Keratinocyte (primary cell): Measurements from ENCODE around the gene NKX1-1.

DNA sequence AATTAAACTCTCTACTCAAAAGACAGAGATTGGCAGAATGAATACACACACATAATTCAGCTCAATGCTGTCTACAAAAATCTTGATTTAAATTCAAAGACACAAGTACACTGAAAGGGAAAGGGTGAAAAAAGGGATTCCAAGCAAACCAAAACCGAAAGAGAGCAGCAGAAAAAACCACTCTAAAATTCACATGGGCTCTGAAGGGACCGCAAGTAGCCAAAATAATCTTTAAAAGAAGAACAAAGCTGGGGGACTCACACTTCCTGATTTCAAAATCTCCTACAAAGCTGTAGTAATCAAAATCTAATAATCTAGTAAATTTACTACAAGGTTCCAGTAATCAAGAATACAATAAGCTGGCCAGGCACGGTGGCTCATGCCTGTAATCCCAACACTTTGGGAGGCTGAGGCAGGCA lies 11.9 kb upstream of the SPON2 start:
CAGE:
- cytosol, long polyA minus RNA: no peak
- cytosol, long polyA plus RNA: no peak
- long polyA plus RNA: no peak
- nucleus, long polyA minus RNA: no peak
- nucleus, long polyA plus RNA: no peak

GRCh38 chr4:1213710-1214132 lies 35.2 kb downstream of the CTBP1 start:
CAGE:
- cytosol, long polyA minus RNA: no peak
- cytosol, long polyA plus RNA: no peak
- long polyA plus RNA: no peak
- nucleus, long polyA minus RNA: no peak
- nucleus, long polyA plus RNA: no peak

GRCh38 chr4:1215915-1216459 lies 32.9 kb downstream of the CTBP1 start:
CAGE:
- cytosol, long polyA minus RNA: no peak
- cytosol, long polyA plus RNA: no peak
- long polyA plus RNA: no peak
- nucleus, long polyA minus RNA: no peak
- nucleus, long polyA plus RNA: no peak

DNA sequence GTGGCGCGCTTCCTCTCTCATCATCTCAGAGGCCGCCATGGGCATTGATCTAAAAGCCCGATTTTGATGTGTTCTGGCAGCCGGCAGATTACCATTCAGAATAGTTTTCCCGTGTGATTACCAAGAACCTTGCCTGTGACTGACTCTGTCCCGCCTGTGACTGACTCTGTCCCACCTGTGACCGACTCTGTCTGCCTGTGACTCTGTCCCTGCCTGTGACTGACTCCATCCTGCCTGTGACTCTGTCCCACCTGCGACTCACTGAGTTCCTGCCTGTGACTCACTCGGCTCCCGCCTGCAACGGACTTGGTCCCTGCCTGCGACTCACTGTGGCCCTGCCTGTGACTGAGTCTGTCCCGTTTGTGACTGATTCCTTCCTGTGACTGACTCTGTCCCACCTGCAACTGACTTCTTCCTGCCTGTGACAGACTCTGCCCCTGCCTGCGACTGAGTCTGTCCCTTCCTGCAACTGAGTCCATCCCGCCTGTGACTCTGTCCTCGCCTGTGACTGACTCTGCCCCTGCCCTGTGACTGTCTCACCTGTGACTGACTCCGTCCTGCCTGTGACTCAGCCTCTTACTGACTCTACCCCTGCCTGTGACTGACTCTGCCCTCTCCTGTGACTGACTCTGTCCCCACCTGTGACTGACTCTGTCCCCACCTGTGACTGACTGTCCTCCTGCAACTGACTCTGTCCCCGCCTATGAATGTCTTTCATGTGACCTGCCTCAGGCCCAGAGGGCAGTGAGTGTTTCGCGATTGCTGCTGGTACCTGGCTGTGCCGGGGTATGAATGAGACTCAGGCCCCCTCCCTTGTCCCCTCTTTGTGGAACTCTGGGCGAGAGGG lies 9.6 kb upstream of the UVSSA start:
CAGE:
- cytosol, long polyA minus RNA: no peak
- cytosol, long polyA plus RNA: no peak
- long polyA plus RNA: no peak
- nucleus, long polyA minus RNA: no peak
- nucleus, long polyA plus RNA: no peak

DNA sequence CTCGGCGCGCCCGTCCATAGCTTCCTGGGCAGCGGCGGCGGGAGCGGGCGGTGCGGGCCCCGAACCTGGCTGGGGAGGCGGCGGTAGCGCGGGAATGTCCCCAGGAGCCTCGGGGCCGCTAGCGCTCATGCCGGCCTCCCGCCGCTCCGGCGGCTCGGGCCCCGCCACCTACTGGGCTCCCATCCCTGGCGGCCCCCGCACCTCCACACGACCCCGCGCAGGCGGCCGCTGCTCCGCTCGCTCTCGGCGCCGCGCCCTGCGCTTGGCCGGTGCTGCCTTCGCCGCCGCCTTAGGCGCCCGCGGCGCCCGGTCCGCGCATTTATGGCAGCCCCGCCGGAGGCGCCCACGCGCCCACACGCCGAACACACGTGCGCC lies at the start of gene NKX1-1:
Gene NKX1-1 (minus strand): TSS at position 129 of the 375 bp plus-strand sequence.
CAGE:
- cytosol, long polyA minus RNA: no peak
- cytosol, long polyA plus RNA: no peak
- long polyA plus RNA: no peak
- nucleus, long polyA minus RNA: no peak
- nucleus, long polyA plus RNA: no peak

GRCh38 chr4:1717083-1717738 lies 3.9 kb downstream of the TMEM129 start:
CAGE:
- cytosol, long polyA minus RNA: no peak
- cytosol, long polyA plus RNA: no peak
- long polyA plus RNA: no peak
- nucleus, long polyA minus RNA: no peak
- nucleus, long polyA plus RNA: no peak

CAGE:
- cytosol, long polyA minus RNA: no peak
- cytosol, long polyA plus RNA: no peak
- long polyA plus RNA: no peak
- nucleus, long polyA minus RNA: no peak
- nucleus, long polyA plus RNA: no peak
Measured at GRCh38 chr4:1717954-1719232, 2.7 kb downstream of the TMEM129 start.

GRCh38 chr4:1737095-1738070 lies 16.1 kb downstream of the TACC3 start:
CAGE:
- cytosol, long polyA minus RNA: no peak
- cytosol, long polyA plus RNA: no peak
- long polyA plus RNA: no peak
- nucleus, long polyA minus RNA: no peak
- nucleus, long polyA plus RNA: no peak

GRCh38 chr4:1752288-1753204 lies 31.2 kb downstream of the TACC3 start:
CAGE:
- cytosol, long polyA minus RNA: no peak
- cytosol, long polyA plus RNA: no peak
- long polyA plus RNA: no peak
- nucleus, long polyA minus RNA: no peak
- nucleus, long polyA plus RNA: no peak

GRCh38 chr4:1870366-1870674 lies 873 bp upstream of the NSD2 start:
CAGE:
- cytosol, long polyA minus RNA: no peak
- cytosol, long polyA plus RNA: no peak
- long polyA plus RNA: no peak
- nucleus, long polyA minus RNA: no peak
- nucleus, long polyA plus RNA: no peak

DNA sequence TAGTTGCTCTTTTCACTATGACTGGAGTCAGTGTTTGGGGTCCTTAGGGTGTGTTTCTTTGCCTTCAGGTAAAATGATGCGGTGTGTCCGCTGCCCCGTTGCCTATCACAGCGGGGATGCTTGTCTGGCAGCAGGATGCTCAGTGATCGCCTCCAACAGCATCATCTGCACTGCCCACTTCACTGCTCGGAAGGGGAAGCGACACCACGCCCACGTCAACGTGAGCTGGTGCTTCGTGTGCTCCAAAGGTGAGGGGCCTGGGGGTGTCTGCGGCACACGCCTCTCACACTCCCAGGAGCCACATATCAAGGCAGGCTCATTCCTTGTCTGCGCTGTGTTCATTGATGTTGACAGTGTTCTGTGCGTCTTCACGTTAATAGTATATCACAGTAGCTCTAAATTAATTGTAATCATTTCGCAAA lies 53.7 kb downstream of the NELFA start:
CAGE:
- cytosol, long polyA minus RNA: no peak
- cytosol, long polyA plus RNA: no peak
- long polyA plus RNA: no peak
- nucleus, long polyA minus RNA: no peak
- nucleus, long polyA plus RNA: no peak

GRCh38 chr4:1975153-1975618 lies 33.6 kb downstream of the NELFA start:
CAGE:
- cytosol, long polyA minus RNA: no peak
- cytosol, long polyA plus RNA: no peak
- long polyA plus RNA: no peak
- nucleus, long polyA minus RNA: no peak
- nucleus, long polyA plus RNA: no peak

GRCh38 chr4:1980335-1981132 lies 28.2 kb downstream of the NELFA start:
CAGE:
- cytosol, long polyA minus RNA: no peak
- cytosol, long polyA plus RNA: no peak
- long polyA plus RNA: no peak
- nucleus, long polyA minus RNA: no peak
- nucleus, long polyA plus RNA: no peak

DNA sequence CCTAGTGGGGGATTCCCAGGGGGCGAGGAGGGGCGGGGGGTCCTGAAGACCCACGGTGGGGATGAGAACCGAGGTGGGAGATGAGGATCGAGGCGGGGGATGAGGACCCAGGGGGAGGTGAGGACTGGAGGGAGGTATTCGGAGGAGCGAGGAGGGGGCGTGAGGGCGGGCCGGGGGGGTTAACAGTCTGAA lies 431 bp downstream of the NELFA start:
CAGE:
- cytosol, long polyA minus RNA: no peak
- cytosol, long polyA plus RNA: no peak
- long polyA plus RNA: no peak
- nucleus, long polyA minus RNA: no peak
- nucleus, long polyA plus RNA: no peak

DNA sequence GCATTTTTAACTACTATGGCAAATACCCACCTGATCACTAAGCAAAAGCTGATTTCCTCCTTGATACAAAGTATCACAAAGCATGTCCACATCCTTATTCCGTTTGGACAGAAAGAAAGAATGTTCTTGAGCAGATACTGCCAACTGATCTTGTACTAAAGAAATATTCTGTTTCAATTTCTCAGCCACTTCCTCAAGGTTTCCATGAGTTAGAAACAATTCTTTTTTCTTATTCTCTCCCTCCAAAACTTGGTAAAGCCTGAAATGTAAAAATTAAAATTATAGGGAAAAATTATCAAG lies 5.8 kb downstream of the HAUS3 start:
CAGE:
- cytosol, long polyA minus RNA: no peak
- cytosol, long polyA plus RNA: no peak
- long polyA plus RNA: no peak
- nucleus, long polyA minus RNA: no peak
- nucleus, long polyA plus RNA: no peak

DNA sequence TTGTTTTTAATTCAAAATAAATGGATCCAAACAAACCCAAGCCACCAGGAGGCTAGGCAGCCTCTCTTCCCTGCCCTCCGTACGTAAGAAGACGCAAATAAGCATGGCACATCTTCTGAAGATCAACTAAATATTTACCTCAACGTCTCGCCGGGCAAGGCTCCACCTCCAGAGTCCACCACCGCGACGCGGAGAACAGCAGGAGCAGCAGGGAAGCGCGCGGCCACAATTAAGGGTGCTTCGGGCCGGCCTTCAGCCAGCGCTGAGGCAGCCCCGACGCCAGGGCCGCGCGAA lies 592 bp downstream of the HAUS3 start:
CAGE:
- cytosol, long polyA minus RNA: no peak
- cytosol, long polyA plus RNA: no peak
- long polyA plus RNA: no peak
- nucleus, long polyA minus RNA: no peak
- nucleus, long polyA plus RNA: no peak

GRCh38 chr4:2248548-2249183 lies 6.7 kb upstream of the HAUS3 start:
CAGE:
- cytosol, long polyA minus RNA: no peak
- cytosol, long polyA plus RNA: no peak
- long polyA plus RNA: no peak
- nucleus, long polyA minus RNA: no peak
- nucleus, long polyA plus RNA: no peak

DNA sequence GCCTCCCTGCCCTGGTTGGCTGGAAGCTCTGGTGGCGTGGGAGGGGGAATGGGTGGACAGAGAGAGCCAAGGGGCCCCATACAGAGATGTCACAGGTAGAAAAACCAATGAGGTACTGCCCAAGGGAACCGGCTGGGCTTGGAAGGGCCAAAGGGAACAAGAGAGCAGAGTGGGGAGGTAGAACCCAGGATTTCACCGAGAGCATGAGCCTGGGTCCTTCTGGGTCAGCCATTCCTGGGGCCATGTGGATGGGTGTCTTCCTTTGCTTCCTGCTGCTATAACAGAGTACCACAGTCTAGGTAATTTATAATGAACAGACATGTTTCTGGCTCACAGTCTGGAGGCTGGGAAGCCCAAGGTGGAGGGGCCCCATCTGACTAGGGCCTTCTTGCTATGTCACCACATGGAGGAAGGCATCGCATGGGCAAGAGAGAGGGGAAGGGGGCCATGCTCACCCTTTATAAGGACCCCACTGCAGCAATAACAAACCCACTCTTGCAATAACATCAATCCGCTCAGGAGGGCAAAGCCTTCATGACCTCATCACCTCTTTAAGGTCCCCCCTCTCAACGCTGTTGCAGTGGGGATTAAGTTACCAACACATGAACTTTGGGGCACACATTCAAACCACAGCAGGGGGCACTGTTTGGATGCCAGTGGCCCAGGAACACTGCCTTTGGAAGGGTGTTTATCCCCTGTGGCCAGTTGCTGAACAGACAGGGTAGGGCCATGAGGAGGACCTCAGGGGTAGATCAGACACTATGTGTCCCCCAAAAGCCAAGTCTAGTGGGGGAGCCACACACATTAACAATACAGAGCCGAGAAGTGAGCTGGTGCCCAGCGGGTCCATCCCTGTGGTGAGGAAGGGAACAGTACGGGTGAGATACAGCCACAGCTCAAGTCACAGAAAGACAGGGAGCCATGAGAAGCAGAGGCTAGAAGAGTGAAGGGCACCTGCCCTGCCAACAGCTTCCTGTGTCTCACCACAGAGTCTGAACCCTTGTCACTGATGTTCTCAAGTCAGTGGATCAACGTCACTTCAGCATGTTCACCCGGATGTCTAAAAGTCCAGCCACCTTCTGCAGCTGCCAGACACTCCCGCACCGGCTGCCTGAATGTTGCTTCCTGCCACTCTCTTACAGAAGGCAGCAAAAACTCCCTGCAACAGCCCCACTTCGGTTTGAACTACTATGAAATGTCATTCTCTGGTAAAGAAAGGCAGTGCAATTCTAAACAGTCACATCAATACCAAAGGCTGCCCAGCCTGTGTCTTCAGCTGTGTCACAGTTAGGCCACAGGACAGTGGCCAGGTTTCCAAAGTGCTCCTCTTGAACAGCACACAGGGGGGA lies 19.7 kb upstream of the MXD4 start:
CAGE:
- cytosol, long polyA minus RNA: no peak
- cytosol, long polyA plus RNA: no peak
- long polyA plus RNA: no peak
- nucleus, long polyA minus RNA: no peak
- nucleus, long polyA plus RNA: no peak

GRCh38 chr4:2297952-2298358 lies 36.0 kb upstream of the MXD4 start:
CAGE:
- cytosol, long polyA minus RNA: no peak
- cytosol, long polyA plus RNA: no peak
- long polyA plus RNA: no peak
- nucleus, long polyA minus RNA: no peak
- nucleus, long polyA plus RNA: no peak

GRCh38 chr4:2419270-2419858 lies 919 bp upstream of the ZFYVE28 start:
CAGE:
- cytosol, long polyA minus RNA: no peak
- cytosol, long polyA plus RNA: no peak
- long polyA plus RNA: no peak
- nucleus, long polyA minus RNA: no peak
- nucleus, long polyA plus RNA: no peak